ENCODE results near the genes ANKMY1, AGXT and PPP1R7.

DNA sequence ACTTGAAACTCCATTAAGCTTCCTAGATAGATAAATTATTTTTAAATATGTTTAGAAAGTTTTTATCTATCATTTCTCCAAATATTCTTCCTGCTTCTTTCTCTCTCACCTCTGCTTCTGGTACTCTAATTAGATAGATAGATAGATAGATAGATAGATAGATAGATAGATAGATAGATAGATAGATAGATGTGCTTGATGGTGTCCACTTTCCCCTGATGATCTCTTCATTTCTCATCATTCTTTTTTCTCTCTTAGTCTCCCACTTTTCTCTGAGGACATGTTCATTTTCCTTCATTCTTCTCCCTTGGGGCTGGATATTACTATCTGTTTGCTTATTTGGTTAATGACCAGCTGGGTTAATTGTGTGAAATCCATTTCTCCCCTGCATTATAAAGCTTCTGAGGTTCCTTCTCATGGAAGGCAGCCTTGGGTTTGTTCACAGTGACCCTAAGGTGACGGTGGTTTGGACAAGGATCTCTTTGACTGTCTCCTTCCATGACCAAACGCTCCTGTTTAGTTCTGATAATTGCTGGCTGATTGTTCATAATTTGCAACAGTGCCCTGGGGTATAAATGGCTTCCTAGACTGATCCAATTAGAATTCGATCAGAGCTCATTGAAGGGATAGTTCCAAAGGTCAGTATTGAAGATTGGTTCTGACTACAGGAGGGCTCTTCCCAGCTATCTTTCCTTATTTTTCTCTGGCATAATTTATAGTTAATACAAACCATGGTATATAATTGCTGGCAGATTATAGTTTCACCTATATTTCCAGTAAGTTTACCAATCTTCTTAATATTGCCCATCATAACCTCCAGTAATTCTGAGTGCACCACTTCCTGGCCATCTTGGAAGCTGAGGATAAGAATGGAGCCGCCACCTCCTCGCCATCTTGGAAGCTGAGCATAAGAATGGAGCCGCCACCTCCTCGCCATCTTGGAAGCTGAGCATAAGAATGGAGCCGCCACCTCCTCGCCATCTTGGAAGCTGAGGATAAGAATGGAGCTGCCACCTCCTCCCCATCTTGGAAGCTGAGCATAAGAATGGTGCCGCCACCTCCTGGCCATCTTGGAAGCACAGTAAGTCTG is 61.1 kb downstream of the GPC1 start:
- PRO-cap, 7 experiments: no peak in any of the 7 experiments
- RAMPAGE, long total RNA, 2 experiments: no peak in any of the 2 experiments

- PRO-cap, 7 experiments: peak in 2 of 7 experiments; most common plus-strand start chr2:240557914 (in 1); most common minus-strand start chr2:240557873 (in 1)
- RAMPAGE, long total RNA, 2 experiments: start-site peak on the minus strand in 2 of 2 experiments, at chr2:240557933-240557998 at its widest, 21 to 227 reads per replicate
These were observed at the start of gene ANKMY1 for GRCh38 chr2:240557188-240558365. Gene ANKMY1, minus strand, starts transcription at chr2:240557988.

- PRO-cap, 7 experiments: no peak in any of the 7 experiments
- RAMPAGE, long total RNA, 2 experiments: no peak in any of the 2 experiments
These were observed 7.6 kb upstream of the CAPN10 start for GRCh38 chr2:240578787-240579487.

DNA sequence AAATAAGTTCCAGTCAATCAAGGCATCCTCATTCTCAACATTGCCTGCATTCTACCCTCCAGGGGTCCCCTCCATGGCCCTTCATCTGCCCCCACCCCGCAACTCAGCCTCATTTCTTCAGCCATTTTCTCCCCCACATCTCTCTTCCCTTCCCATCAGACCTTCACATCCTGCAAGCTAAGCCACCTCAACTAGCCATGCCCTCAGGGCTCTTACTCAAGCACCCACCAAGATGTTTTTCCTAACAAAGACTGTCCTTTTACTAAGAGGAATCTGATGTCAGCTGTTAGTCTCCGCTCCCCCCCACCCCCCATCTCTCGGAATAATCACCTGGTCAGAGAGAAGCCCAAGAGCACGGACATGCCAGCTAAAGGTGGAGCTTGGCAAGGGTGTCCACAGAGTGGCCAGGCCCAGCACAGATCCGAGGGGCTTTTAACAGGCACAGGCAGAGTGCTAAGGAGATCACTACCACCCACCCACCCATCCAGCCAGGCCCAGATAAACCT is 4.7 kb upstream of the CAPN10 start:
- PRO-cap, 7 experiments: no peak in any of the 7 experiments
- RAMPAGE, long total RNA, 2 experiments: no peak in any of the 2 experiments

DNA sequence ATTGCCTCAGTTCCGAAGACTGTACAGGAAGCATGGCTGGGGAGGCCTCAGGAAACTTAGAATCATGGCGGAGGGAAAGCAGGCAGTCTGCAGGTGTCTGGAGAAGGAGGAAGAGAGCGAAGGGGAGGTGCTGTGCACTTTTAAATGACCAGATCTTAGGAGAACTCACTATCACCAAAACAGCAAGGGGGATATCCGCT is 13.5 kb downstream of the CAPN10 start:
- PRO-cap, 7 experiments: no peak in any of the 7 experiments
- RAMPAGE, long total RNA, 2 experiments: no peak in any of the 2 experiments

DNA sequence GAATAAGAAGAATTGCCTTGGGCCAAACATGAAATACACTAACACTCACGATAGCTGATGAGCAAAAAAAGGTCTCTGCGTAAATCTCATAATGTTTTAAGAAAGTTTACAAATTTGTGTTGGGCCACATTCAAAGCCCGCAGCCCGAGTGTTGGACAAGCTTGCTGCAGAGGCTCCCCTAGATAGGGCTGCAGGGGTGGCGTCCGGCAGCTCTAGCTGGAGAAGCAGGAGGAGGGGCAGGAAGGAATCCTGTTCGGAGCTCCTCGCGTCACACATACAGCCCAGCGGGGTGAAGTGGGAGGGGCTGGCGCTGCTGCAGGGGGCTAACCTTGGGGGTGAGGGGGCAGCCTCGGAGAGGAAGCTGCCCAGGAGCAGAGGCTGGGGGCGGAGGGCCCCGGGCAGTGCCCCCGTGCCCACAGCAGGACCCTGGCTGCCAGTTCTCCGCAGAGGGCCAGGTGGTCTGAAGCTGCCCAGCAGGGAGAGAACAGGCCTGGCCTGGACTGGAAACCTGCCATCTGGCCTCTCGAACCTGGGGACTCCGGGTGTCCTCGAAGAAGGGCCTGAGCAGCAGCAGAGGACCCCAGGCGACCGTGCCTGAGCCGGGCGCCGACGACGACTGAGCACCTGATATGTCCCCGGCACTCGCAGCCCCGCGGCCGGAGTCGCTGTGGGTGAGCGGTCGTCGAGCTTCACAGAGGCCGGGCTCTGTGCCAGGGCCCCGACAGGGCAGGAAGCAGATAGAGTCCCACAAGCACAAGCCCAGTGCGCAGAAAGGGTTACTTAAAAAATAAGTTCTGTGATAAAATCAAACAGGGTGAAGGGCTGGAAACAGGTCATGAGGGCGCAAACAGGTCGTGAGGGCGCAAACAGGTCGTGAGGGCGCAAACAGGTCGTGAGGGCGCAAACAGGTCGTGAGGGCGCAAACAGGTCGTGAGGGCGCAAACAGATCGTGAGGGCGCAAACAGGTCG is 2.5 kb upstream of the GPR35 start:
- PRO-cap, 7 experiments: no peak in any of the 7 experiments
- RAMPAGE, long total RNA, 2 experiments: no peak in any of the 2 experiments

DNA sequence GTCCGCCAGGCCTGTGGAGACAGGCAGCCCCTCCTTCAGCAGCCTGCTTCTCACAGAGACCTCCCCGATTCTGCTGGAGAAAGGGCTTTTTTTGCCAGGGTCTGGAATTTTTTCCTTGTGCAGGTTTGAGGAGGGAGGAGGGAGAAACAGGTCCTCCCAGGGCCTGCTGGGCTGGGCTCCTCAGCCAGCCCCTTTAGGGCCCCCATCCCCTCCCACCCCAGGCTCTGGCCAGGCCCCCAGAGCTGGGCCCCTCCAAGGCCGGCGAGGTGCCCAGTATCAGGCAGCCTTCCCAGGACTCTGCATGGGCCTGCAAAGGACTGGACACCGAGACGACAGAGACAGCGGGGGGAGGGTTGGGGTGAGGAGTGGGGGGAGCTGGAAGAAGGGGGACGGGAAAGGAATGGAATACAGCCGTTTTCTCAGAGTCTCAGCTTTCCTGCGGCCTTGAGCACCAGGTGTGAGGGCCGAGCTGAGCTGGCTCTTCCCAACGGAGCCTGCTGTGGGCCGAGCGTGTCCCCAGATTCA is 27.8 kb downstream of the KIF1A start:
- PRO-cap, 7 experiments: peak in 5 of 7 experiments; most common plus-strand start position 380 of the sequence (in 3); most common minus-strand start position 72 of the sequence (in 2)
- RAMPAGE, long total RNA, 2 experiments: no peak in any of the 2 experiments

DNA sequence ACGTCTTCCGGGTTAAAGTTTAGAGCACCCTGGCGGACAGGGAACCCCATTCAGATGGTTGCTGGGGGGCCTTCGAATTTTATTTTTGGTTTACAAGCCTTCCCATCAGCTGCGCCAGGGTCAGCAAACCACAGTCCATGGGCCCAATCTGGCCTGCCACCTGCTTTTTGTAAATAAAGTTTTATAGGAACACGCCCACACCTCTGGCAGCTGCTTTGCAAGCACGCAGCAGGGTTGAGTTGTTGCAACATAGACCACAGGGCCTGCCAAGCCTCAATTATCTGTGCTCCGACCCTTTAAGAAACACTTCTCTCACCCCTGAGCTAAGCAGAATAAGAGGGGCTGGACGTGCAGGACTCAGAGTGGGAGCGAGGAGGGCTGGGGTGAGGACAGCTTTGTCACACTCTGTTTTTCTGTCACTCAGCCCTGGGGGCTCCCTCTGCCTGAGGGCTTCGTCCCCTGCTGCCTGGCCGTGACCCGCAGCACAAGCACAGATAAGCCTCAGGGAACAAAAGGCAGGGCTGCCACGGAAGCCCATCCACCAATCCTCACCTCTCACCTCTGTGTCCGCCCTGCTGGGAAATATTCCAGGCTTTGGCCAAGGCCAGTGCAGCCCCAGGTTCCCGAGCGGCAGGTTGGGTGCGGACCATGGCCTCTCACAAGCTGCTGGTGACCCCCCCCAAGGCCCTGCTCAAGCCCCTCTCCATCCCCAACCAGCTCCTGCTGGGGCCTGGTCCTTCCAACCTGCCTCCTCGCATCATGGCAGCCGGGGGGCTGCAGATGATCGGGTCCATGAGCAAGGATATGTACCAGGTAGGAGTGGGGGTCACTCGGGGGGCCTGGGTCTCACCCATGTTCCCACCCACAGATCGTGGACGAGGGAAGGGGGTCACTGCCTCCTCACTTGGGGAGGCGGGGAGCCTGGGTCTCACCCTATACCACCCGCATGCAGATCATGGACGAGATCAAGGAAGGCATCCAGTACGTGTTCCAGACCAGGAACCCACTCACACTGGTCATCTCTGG is at the start of gene AGXT:
AGXT (plus strand) TSS at position 607 of the 1,026 bp plus-strand sequence.
- PRO-cap, 7 experiments: no peak in any of the 7 experiments
- RAMPAGE, long total RNA, 2 experiments: no peak in any of the 2 experiments

DNA sequence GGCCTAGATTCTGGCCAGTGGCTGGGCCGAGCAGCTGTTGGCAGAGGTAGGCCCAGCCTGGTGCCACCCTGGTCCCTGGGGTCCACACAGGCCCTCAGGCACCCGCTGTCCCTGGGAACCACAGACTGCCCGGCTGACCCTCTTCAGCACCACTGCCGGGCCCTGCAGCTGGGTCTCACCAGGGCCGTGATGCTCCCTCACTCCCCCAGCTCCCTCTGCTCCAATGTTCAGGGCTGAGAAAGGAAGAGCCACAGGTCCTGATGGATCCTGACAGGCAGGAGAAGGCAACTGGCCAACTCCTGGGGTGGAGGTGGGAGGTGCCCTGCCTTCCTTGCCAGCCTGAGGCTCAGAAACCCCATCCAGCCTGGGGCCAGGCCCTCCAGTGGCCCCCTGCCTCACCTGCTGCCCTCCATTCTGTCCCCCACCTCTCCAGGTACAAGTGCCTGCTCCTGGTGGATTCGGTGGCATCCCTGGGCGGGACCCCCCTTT is 4.0 kb downstream of the AGXT start:
- PRO-cap, 7 experiments: no peak in any of the 7 experiments
- RAMPAGE, long total RNA, 2 experiments: no peak in any of the 2 experiments

- PRO-cap, 7 experiments: no peak in any of the 7 experiments
- RAMPAGE, long total RNA, 2 experiments: no peak in any of the 2 experiments
These were observed 3.9 kb downstream of the MAB21L4 start for GRCh38 chr2:240891926-240892542.

- PRO-cap, 7 experiments: peak in 3 of 7 experiments; most common plus-strand start chr2:240916801 (in 3); most common minus-strand start chr2:240916628 (in 1)
- RAMPAGE, long total RNA, 2 experiments: no peak in any of the 2 experiments
These were observed 10.4 kb downstream of the CROCC2 start for GRCh38 chr2:240916376-240917158.

DNA sequence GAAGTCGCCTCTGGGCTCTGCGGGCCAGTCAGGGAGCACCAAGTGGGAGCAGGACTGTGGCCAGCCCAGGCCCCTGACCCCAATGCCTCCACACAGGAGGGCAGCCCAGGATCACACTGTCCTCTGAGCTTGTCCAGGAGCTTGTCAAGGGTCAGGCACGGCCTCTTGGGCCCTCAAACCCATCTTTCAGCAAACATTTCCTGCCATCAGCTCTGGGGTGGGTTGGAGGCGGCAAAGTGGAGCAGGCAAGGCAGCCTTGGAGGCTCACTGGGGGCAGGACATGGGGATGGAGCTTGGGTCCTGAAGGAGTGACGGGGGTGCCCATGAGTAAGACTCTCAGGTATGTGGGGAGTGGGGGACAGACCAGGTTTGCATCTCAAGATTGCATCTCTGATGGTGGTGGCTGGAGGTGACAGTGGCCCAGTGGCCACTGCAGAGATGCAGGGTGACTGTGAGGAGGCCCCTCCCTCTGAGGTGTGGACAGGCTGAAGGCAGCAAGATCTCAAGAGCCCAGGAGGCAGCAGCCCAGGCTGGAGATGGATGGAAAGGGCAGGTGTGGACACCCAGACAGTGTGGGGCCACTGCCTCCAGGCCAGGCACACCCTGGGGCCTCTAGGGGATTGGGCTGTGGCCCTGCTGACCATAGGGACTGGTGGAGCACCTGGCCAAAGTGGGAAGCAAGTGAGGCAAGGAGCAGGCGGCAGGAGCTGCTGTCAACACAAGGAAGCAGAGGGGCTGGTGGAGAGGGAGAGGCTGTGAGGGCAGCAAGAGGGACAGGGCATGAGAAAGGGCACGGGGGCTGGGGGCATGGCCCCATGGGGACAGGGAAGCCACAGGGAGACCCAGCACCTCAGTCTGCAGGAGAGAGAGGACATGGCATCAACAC is 10.6 kb downstream of the SNED1 start:
- PRO-cap, 7 experiments: no peak in any of the 7 experiments
- RAMPAGE, long total RNA, 2 experiments: no peak in any of the 2 experiments

- PRO-cap, 7 experiments: no peak in any of the 7 experiments
- RAMPAGE, long total RNA, 2 experiments: no peak in any of the 2 experiments
These were observed 46.0 kb downstream of the MTERF4 start for GRCh38 chr2:241055996-241056512.

DNA sequence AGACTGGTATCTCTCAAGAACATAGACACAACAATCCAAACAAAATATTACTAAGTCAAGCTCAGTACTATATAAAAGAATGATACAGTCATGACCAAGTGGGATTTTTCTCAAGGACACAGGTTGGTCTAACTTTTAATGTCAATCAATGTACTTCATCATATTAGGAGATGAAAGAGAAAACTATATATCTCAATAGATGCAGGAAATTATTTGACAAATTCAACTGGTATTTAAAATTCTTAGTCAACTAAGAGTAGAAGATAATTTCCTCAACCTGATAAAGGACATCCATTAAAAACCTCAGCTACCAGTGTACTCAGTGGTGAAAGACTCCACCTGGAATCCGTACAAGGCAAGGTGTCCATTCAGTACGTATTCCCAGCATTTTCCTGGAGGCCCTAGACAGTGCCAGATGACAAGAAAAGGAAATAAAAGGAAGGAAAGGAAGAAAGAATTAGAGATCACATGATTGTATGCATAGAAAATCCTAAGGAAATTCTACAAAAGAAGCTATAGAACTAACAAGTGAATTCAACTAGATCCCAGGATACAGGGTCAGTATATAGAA is 42.5 kb downstream of the MTERF4 start:
- PRO-cap, 7 experiments: no peak in any of the 7 experiments
- RAMPAGE, long total RNA, 2 experiments: no peak in any of the 2 experiments

- PRO-cap, 7 experiments: no peak in any of the 7 experiments
- RAMPAGE, long total RNA, 2 experiments: no peak in any of the 2 experiments
These were observed 21.8 kb upstream of the MTERF4 start for GRCh38 chr2:241123656-241124434.

DNA sequence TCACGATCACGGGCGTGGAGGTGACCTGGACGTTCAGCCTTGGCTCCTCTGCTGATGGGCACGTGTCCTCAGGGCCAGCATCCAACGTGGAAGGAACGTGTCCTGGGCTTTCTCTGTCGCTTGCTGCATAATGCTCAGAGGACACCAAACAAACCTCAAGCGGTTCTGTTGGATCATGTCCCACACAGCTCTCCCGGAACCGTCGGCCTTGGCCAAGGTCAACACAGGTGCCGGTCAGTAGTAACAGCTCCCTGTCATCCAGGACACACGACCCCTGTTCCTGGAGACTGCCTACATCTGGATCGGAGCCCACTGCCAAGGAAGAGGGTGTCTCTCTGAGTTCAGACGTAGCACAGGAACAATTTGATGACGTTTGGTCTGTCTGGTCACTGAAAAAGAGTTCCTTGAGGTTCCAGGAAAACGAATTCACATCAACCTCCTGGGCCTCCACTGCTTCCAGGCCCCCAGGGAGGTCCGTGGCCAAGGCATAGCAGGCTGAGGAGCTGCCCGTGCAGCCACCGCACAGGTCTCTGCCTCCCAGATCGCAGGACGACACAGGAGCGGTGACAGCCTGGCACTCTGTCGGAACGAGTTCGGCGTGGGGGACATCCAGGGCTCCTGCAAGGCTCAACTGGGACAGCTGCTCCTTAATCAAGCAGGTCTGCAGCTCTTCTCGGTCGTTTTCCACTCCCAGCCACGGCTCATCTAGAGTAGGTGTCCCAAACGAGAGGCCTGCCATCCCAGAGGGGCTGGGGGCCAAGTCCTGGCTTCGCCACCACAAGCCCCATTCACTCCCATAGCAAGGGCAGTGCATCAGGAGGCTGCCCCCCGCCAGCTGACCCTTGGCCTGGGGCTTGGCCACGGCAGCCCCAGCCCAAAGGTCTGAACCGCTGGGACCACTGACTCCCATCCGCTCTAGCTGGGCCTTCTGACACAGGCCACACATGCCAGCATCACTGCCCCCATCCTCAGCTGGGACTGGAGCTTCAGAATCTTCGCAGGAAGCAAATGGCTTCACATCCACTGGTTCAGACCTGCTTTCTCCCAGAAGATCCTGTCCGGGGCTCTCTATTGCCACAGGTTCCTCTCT is 22.6 kb downstream of the PASK start:
- PRO-cap, 7 experiments: no peak in any of the 7 experiments
- RAMPAGE, long total RNA, 2 experiments: no peak in any of the 2 experiments

DNA sequence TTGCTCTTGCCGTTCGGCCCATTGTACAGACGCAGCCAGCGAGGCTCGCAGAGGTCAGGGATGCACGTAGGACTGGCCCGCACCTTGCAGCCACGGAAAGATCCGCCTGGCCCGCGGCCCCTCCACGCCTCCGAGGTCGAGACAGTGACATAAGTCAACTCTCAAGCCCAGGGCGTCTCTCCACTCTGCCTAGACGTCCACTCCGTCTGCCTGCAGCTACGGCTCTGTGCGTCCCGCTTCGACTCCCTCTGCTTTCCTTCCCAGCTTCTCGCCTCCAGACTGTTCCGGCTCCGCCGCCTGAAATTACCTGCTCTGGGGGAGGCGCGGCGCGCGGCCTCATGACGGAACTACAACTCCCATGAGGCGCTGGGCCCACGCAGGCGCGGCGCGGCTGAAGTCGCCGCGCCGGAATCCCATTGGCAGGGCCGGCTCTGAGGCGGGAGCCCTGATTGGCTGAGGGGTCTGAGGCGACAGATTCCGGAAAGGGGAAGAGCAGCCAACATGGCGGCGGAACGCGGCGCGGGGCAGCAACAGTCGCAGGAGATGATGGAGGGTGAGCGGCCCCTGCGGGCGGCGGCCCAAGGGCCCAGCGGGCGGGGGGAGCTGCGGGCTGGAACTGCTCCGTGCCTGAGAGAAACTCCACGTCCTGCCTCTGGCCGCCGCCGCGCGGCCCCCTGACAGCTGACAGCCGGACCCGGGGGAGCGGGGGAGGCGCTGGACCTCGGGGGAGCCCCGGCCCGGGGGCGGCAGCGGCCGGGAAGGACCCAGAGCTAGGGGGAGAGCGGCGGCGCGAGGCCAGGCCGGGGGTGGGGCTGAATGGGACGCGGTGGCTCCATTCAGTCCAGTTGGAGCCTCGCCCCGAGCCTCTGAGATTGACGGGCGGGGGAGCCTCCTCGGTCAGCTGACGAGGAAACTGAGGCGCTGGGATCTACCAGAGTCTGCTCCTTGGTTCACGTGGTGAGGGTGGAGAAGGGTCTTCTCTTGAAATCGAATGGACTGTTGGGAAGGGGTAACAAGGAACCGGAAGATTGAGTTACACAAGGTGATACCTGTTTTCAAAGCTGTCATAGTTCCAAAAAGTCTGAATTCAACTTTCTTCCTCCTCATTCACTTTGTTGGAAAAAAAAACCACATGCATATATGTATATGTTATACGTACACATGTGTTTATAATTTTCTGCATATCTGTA is at the start of gene PPP1R7:
PPP1R7 (plus strand) TSS at position 473 of the 1,190 bp plus-strand sequence.
- PRO-cap, 7 experiments: peak in 7 of 7 experiments; most common plus-strand start position 473 of the sequence (in 5); most common minus-strand start position 226 of the sequence (in 4)
- RAMPAGE, long total RNA, 2 experiments: start-site peak on the plus strand in 2 of 2 experiments, centred at positions 477 to 488 of the sequence, 62 to 380 reads per replicate

- PRO-cap, 7 experiments: no peak in any of the 7 experiments
- RAMPAGE, long total RNA, 2 experiments: no peak in any of the 2 experiments
These were observed 51.1 kb downstream of the HDLBP start for GRCh38 chr2:241264357-241264863.

- PRO-cap, 7 experiments: no peak in any of the 7 experiments
- RAMPAGE, long total RNA, 2 experiments: no peak in any of the 2 experiments
These were observed 35.7 kb downstream of the HDLBP start for GRCh38 chr2:241279412-241280500.

DNA sequence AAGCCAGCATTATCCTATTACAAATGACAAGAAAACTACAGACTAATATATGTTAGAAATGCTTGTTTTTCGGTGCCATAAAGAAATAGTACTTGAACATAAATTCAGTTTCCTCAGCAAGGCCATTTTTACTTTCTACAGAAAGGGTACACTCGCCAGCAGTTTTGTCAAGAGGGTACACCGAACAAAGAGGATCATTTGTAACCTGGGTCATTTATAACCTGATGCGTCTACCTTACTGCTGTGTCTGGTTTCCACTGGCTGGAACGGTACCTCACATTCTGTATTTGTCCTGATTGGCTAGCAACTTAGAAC is 13.7 kb downstream of the SEPTIN2 start:
- PRO-cap, 7 experiments: no peak in any of the 7 experiments
- RAMPAGE, long total RNA, 2 experiments: no peak in any of the 2 experiments

Measured in ovary (tissue), 7 donors.